Mesenchymal stem cell of Wharton's jelly (primary cell): Measurements from ENCODE around the genes RNF130, CNOT6 and FLT4.

DNA sequence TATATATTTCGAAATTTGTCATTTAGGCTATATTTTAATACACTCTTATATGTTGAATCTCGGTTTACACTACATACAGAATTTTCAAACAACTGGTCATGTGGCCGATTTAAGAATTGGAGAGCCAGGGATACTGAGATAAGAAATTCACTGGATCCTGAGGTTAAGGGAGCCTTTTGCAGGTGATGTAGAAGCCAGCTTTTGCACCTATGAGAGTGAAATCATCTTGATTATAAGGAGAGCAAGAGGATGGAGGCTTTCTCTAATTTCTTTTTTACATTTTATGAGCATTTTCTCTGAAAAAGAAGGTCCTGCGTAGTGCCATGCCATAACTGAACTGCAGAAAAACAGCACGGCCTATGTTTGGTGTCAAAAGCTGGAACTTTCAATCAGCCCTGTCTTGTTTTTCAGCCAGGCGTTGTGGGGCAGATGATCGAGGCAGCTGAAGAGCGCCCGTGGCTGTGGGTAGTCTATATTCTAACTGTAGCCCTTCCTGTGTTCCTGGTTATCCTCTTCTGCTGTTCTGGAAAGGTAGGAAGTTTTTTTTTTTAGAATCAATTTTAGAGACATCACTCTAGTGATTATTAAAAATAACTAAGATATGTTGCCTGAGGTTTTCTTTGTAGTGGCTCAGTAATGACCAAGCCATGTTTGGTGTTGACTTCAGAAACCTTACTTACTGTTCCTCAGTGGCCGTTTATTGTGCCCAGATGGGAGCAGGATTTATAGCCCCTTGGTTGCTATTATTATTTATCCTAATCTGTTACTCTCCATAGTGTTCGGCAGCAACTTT lies 9.2 kb upstream of the MAML1 start:
- CAGE, long polyA plus RNA: no peak

DNA sequence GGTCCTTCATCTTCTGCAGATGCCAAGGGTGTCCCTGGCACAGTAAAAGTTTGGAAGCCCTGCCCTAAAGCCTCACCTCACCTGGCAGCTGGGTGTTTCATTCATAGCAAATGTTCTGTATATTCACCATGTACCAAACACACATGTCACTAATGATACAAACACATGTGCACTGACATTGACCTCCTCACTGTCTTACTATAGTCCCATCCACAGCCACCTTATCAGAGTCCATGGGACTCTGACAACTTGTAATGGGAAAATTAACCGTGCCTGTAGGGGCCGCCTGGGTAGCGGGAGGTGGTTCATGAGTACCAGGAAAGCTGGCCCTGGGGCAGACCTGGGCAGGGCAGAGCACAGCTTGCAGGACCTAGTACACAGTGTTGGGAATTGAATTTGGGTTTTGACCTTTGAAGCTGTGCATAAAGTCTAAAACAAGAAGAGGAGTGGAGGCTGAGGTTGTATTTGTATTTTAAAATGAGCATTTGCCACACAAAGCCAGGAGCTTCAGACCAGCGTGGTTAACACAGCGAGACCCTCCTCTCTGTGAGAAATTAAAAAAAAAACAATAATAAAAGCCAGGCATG lies 6.5 kb upstream of the MGAT4B start:
- CAGE, long polyA plus RNA: no peak

DNA sequence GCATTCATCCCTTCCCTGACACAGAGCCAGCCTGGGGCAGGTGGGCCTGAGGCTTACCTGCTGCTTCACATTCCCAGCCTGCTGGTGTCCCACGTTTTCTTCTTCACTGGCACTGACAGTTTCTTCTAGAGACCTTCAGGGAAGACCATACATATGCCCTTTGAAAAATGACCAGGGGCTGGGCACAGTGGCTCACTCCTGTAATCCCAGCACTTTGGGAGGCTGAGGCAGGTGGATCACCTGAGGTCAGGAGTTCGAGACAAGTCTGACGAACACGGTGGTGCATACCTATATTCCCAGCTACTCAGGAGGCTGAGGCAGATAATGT lies 14.6 kb downstream of the MRNIP start:
- CAGE, long polyA plus RNA: no peak

- CAGE, long polyA plus RNA: no peak
Measured at GRCh38 chr5:179852238-179852573, 6.4 kb downstream of the MRNIP start.

DNA sequence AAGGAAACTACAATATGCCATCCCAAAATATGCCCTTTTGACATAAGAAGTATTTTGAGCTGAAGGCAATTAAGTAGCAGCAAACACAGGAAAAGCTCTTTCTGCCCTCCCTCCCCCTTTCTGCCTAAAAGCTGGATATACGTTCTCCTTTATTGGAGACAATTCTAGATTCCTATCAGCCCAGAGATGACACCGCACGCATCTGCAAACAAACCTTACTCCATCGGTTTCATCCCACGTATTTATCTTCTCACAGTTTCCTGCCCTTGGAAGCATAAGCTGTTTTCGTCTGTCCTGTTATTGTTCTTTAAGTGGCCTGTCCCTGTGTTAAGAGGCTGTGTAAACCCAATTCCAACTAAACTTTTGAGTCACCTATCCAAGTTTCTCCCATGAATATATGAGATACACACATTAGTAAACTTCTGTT lies 11.8 kb downstream of the TBC1D9B start:
- CAGE, long polyA plus RNA: no peak

DNA sequence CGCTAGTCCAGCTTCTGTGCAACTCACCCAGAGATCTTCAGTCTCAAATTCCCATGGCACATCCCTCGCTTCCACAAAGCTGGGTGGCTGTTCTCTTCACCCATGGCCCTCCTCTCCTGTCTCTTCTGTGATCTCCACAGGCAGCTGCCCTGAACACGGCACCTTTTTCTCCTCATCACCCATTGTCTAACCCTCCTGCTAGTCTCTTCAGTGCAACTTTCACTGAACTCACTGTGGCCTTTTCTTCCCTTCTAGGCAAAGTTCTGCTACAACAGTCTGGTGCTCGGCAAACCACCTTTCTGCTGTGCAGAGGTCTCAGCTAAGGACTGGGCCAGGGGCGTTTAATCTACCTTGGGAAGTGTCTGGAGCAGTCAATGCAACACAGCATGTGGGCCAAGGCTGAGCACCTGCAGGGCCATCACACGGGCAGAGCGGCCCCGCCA lies 65.5 kb upstream of the TBC1D9B start:
- CAGE, long polyA plus RNA: no peak

DNA sequence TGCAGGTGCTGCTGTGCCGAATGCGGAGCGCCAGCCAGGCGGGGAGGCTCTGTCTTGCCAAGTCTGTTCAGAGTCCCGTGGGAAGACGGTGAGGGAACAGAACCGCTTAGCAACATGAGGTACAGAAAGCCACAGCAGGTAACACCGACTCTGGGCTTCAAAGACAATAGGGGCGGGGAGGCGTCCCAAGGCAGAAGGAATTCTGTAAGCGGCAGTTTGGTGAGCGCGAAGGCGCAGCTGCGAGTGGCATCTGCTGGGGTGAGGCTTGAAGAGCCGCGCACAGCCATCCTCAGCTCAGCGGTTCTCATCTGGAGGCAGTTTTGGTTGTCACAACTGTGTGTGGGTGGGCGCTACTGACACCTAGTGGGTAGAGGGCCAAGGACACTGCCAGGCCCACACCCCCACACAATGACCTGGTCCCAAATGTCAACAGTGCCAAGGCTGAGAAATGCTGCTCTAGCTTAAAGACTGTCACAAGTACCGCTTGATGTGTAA lies 67.4 kb upstream of the TBC1D9B start:
- CAGE, long polyA plus RNA: no peak

GRCh38 chr5:180071245-180072390 lies at the start of gene RNF130:
Gene RNF130 (minus strand): TSS chr5:180071759.
- CAGE, long polyA plus RNA: no peak

GRCh38 chr5:180089762-180090057 lies 18.2 kb upstream of the RNF130 start:
- CAGE, long polyA plus RNA: no peak

DNA sequence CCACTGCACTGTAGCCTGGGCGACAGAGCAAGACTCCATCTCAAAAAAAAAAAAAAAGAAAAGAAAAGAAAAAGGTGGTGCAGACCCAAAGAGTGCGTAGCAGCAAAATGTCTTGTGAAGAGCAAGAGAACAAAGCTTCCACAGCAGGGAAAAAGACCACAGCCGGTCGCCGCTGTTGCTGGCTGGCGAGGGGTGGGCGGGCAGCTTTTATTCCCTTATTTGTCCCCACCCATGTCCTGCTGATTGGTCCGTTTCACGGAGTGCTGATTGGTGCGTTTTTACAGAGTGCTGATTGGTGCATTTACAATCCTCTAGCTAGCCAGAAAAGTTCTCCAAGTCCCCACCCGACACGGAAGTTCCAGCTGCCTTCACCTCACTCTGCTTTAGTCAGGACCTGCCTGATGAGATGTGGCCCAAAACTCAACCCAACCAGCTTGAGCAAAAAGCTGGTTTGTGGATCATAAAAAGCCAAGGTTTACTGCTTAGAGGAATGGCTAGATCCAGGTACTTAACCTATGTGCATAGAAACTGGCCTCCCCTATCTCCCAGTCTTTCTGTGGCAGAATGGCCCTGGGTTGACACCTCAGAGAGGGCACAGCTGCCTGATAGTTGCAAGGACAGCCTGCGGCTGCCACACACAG lies 1.2 kb upstream of the RASGEF1C start:
- CAGE, long polyA plus RNA: no peak

DNA sequence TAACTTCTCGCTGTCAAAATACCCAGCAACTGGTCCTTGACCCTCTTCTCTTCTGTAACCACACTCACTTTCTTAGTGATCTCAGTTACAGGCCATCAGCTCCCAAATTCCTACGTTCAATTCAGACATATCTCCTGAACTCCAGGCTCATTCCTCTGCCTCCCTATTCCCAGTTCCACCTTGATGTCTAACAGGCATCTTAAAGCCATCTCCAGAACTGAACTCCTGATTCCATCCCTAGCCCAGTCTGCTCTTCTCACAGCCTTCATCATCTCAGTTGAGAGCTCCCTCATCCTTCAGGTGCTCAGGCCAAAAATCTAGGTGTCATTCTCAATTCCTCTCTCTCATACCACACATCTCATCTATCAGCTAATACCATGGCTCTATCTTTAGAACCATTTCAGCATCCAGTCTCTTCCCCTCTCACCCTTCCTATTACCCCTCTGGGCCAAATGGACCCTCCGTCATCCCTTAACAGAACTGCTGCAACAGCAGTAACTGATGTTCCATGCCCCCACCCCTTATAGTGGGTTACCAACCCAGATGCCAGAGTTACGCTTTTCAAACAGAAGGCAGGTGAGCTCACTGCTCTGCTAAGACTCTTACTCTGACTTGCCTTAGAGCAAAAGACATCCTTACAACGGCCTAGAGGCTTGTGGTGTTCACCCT lies 28.9 kb downstream of the MAPK9 start:
- CAGE, long polyA plus RNA: no peak

DNA sequence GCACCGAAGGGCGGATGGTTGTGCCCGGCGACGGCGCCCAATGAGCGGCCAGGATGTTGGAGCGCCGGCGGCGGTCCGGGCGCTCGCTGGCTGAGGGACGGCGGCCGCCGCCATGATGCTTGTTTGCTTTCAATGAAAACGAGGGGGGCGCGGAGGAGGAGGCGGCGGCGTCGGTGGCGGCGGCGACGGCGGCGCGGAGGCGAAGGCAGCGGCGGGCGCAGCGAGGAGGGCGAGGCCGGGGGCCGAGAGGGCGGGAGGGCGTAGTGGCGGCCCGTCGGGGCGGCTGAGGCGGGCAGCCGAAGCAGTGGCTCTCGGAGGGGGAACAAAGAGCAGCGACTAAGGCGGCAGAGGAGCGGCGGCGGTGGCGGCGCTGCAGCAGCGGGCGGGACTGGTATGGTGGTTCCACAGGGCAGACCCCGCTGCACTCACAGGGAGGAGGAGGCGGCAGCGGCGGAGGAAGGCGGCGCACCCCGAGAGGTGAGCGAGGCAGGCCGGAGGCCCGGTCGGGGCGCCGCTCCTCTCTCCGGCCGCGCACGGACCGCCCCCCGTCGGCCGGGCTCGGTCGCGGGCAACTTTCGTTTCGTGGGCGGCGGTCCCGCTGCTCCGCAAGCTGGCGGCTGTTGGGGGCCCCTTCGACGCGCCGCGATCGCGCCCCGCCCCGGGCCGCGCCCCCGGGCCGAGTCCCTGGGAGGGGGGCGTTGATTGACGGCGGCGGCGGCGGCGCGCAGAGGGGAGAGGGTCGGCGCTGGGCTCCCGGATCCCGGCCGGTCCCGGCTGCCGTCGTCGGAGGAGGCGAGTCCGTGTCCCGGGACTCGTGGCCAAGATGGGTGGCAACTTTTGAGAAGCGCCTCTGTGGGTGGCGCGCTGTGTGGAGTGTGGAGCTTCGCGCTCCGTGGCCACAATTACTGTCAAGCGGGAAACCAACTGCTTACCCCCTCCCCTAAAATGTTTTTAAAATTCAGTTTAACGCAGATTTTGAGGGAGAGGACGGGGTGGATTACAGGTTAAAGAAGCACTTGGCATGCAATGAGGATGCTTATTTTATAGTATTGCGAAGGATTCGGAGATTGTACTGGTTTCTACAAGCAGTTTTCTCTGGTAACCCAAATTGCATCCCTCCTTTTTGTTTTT lies at the start of gene CNOT6:
CNOT6 (plus strand) TSS at position 93 of the 1,131 bp plus-strand sequence.
- CAGE, long polyA plus RNA: no peak

- CAGE, long polyA plus RNA: no peak
Measured at GRCh38 chr5:180616862-180617115, 25.5 kb upstream of the SCGB3A1 start.

GRCh38 chr5:180645039-180645970 lies 4.1 kb downstream of the FLT4 start:
- CAGE, long polyA plus RNA: no peak

GRCh38 chr5:180649400-180650088 lies at the start of gene FLT4:
Gene FLT4 (minus strand): TSS chr5:180649600.
- CAGE, long polyA plus RNA: no peak

- CAGE, long polyA plus RNA: no peak
Measured at GRCh38 chr5:180900090-180900507, 1.1 kb downstream of the BTNL8 start.

- CAGE, long polyA plus RNA: no peak
Measured at GRCh38 chr5:181052328-181053640, 12.7 kb downstream of the BTNL9 start.

DNA sequence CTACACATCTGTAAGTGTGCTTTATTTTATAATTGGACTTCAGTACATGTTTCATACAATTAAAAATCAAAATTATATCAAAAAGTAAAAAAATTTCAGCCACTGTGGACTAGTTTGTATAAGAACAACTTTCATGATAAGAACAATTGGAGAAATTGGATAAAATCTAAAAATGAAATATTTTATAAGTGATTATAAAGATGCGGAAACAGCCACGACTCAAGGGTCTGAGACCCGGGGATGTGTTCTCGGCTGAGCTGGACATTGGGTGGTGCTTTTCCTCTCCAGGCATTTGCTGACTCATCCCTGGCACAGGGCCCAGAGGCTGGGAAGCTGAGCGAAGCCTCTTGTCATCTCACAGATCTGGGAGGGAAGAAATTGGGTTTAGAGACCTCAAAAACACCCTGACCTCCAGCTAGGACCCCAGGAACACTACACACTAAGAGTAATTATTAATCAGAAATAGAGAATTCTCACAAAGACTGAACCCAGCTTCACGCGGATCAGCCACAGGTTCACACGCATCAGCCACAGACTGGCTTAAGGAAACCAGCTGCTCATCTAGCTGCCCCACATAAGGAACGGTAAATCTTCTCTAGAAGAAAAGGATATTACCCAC lies 2.7 kb upstream of the OR2V1 start:
- CAGE, long polyA plus RNA: no peak

DNA sequence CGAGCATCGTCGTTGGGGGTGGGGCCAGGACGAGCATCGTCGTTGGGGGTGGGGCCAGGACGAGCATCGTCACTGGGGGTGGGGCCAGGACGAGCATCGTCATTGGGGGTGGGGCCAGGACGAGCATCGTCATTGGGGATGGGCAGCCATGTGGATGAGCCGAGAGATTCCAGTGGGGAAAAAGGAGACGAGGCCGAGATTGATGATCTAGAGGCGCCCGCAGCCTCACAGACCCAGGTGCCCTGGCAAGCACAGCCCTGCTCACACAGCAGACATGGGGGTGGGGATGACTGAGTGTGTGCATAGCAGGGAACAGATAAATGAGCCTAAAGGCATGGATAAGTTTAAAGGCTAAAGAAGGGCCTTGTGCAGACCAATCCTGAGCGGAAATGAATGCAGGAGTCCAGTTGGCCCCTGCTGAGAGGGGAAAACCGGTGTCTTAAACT lies 13.7 kb downstream of the OR2V2 start:
- CAGE, long polyA plus RNA: no peak

GRCh38 chr5:181172932-181174013 lies 25.9 kb downstream of the OR2V2 start:
- CAGE, long polyA plus RNA: no peak